H1 (cell line): ENCODE measurements around a stretch of chr22.

DNA sequence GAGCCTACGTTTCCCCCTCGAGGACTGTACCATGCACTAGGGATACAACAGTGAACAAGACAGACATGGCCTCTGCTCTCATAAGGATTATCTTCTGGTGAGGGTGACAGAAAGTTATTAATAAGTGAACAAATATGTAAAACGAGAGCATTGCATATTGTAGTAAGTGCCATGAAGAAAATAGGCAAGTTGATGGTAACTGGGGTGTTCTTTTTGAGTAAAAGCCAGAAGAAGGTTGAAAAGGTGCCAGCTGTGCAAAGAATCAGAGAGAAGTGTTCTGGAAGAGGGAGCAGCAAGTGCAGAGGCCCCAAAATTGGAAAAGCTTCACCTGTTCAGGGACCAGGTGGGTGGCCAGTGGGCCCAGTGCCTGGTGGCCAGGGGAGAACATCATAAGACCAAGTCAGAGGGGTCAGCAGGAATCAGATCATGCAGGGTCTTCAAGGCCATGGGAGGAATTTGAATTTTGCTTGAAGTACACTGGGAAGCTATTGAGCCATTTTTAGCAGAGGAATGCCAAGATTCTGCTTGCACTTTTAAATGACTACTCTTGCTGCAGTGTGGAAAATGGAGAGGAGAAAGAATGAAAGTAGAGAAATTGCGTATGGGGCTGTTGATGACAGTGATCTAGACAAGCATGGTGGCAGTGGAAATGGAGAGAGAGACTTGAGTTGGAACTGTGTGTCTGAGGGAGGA is 128.3 kb downstream of the WNT7B start:
- RRBS: no CpG with 5 or more reads among the region's 4 CpGs
CAGE:
- cytosol, long polyA plus RNA: no peak
- long polyA plus RNA: no peak
- nucleus, long polyA plus RNA: no peak

DNA sequence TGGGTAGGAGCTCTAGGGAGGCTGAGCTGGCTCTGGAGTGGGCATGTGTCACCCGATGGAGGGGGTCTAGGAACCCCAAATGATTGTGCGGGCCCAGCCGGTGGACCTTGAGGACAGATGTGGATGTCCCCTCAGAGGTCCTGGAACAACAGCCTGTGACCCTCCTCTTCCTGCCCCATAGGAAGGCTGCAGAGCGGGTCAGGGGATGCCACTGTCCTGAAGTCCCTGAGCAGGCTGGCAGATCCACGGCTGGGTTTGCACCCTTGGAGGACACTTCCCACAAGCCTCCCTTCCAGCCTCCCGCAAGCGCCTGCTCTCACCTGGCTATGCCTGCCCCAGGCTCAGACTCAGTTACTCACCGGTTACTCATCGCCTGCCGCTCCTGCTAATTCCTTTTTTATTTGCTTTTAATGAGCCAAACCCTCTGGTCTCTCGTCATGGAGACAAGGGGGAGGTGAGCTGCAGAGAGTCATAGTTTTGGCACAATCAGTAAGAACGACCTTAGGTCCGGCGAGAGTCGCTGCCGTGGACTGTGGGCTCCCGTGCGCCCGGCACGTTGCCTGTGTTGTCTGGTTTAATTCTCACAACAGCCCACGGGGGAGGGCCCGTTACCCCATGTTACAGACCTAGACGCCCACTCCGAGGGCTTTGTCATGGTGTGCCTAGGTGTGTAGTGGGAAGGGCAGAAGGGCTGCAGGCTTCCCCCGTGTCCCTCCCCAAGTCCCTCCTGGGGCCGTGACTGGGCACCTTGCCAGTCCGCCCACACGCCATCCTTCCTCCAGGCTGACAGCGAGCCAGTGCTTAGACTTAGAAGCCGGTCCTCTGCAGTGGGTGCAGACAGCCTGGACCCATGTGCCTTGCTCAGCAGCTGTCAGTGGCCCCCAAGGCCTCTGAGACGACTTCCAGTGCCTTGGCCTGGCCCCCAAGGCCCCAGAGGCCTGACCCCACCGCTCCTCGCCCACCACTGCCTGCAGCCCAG is 42.3 kb downstream of the WNT7B start:
- RRBS: 92% methylated on average over 7 of the region's 33 CpGs
CAGE:
- cytosol, long polyA plus RNA: no peak
- long polyA plus RNA: no peak
- nucleus, long polyA plus RNA: no peak

GRCh38 chr22:46007717-46008441 is 30.9 kb upstream of the WNT7B start:
- RRBS: 88% methylated on average over 16 of the region's 32 CpGs
CAGE:
- cytosol, long polyA plus RNA: no peak
- long polyA plus RNA: no peak
- nucleus, long polyA plus RNA: no peak

DNA sequence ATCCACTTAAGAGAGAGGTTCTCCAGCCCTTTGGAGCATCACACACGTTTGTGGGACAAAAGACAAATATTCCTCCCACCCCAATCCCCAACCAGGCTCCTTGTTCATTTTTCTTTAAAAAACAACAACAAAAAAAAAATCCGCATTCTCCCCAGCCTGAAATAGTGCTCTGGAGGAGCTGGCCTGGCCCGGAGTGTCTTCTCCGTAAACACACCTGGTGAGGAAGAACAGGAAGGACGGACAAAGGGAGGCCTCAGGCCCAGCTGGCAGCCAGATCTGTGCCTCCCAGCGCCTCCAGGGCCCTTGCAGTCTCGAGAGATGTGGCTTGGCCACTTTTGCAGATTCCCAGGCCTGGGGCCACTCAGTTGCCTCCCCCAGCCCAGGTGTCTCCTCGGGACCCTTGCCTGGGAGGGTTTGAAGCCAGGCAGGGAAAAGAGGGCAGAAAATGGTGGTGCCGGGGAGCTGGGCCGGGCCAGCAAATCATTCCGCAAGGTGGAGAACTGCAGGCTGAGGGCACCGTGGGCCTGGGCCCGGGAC is 66.8 kb upstream of the WNT7B start:
- RRBS: 72% methylated on average over 4 of the region's 13 CpGs
CAGE:
- cytosol, long polyA plus RNA: no peak
- long polyA plus RNA: no peak
- nucleus, long polyA plus RNA: no peak

- RRBS: no CpG with 5 or more reads among the region's 26 CpGs
CAGE:
- cytosol, long polyA plus RNA: no peak
- long polyA plus RNA: no peak
- nucleus, long polyA plus RNA: no peak
Measured at GRCh38 chr22:46109027-46110113, 41.0 kb upstream of the PPARA start.

DNA sequence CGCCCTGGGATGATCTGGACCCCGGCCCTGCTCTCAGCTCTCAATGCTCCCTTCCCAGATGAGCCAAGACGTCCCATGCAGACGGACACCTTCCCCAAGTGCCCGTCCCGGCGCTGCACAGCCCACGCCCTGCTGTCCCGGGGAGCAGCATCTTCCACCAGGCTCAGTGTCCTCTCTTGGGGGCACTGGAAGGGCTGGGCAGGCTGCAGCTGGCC is 24.3 kb upstream of the PPARA start:
- RRBS: 88% methylated on average over 5 of the region's 9 CpGs
CAGE:
- cytosol, long polyA plus RNA: no peak
- long polyA plus RNA: no peak
- nucleus, long polyA plus RNA: no peak

DNA sequence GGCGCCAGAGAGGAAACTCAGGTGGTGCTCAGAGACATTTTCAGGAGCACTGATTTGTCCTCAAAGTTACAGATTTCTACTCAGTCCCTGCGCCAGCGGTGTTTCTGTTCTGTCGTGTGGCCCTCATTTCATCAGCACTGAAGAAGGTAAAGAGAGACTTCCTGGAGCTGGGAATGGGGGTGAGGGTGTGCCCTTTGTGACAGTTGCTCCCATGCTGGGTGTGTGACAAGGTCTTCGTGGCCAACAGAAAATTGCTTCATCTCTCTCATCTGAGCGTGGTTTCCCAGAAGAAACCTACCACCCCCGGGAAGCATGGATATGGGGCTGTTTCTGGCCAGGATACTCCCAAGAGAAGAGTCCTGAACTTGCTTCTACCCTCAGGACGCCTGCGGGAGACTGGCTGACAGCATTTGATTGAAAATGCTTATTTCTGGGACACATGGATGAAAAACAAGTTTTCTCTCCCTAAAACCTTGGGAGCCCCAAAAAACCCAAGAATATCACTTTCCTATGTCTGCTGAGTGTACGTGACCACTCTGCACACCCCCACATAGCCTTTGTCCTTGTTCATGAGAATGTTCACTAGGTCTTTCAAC is 1.9 kb upstream of the PPARA start:
- RRBS: no CpG with 5 or more reads among the region's 10 CpGs
CAGE:
- cytosol, long polyA plus RNA: no peak
- long polyA plus RNA: no peak
- nucleus, long polyA plus RNA: no peak

DNA sequence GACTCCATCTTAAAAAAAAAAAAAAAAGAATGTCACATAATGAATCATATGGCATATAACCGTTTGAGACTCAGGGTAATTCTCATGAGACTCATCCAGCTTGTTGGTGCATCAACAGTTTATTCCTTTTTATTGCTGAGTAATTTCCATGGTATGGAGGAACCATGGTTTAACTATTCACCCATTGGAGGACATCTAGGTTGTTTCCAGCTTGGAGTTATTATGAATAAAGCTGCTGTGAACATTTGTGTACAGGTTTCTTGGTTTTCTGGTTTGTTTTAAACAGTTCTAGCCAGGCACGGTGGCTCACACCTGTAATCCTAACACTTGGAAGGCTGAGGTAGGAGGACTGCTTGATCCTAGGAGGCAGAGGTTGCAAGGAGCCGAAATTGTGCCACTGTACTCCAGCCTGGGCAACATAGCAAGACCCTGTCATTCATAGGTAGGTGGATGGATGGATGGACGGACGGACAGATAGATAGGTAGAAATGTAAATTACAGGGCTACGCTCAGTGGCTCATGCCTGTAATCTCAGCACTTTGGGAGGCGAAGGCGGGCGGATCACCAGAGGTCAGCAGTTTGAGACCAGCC is 25.5 kb downstream of the PPARA start:
- RRBS: no CpG with 5 or more reads among the region's 9 CpGs
CAGE:
- cytosol, long polyA plus RNA: no peak
- long polyA plus RNA: no peak
- nucleus, long polyA plus RNA: no peak

DNA sequence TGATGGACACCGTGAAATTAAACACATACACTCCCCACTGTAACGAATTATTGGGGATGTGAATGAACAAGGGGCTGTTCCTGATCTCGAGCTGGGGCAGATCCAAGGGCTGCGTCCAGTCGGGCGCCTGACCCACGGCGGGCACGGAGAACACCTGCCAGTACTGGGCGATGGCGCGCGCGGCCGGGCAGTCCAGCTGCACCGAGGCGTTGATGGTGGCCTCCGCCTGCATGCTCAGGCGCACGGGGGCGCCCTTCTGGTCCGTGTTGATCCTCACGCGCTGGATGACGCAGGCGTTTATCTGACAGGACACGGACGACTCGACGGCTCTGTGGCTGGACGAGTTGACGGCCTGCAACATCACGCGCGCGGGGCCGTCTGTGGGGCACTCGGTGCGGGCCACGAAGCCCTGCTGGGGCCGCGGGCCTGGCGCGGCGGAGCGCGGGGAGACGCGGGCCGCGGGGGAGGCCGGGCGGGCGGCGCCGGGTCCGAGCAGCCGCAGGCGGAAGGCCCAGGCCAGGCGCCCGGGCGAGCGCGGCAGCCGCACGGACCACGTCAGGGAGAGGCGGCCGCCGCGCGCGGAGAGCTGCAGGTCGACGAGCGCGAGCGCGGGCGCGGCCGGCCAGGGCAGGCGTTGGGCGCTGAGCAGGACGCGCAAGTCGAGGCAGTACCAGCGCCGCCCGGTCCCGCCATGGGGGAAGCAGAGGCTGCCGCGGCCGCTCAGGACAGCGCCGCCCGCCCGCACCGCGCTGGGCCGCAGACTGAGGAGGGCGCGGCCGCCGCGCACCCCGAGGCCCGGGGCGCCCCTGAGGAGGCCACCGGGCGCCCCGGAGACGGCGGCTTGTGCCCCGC is 528 bp downstream of the PKDREJ start:
- RRBS: 4% methylated on average over 29 of the region's 115 CpGs
CAGE:
- cytosol, long polyA plus RNA: no peak
- long polyA plus RNA: no peak
- nucleus, long polyA plus RNA: no peak

DNA sequence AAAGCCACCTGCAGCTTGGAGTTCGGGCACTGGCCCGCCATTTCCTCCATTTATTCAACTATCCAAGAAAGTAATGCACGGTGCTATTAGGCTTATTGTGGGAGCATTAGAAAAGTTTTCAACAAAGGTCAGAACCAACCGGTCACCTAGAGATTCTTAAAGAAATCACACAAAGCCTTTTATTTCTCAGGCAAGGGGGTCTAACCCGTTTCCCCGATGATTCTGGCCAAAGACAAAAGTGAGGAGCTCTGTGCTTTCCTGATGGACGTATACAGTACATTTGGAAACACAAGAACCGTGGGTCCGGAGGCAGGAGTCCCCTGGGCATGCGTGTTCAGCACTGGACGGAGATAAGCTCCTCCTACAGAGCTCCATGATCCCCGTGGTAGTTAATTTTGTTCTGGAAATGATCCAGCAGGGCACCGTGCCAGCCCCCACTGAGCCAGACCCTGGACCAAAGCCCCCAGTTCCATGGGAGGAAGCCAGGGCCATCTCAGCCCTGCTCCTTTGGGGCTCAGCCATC is 83.2 kb downstream of the TRMU start:
- RRBS: no CpG with 5 or more reads among the region's 13 CpGs
CAGE:
- cytosol, long polyA plus RNA: no peak
- long polyA plus RNA: no peak
- nucleus, long polyA plus RNA: no peak

GRCh38 chr22:46534201-46535272 is 2.9 kb downstream of the CELSR1 start:
- RRBS: 95% methylated on average over 8 of the region's 66 CpGs
CAGE:
- cytosol, long polyA plus RNA: no peak
- long polyA plus RNA: no peak
- nucleus, long polyA plus RNA: no peak

DNA sequence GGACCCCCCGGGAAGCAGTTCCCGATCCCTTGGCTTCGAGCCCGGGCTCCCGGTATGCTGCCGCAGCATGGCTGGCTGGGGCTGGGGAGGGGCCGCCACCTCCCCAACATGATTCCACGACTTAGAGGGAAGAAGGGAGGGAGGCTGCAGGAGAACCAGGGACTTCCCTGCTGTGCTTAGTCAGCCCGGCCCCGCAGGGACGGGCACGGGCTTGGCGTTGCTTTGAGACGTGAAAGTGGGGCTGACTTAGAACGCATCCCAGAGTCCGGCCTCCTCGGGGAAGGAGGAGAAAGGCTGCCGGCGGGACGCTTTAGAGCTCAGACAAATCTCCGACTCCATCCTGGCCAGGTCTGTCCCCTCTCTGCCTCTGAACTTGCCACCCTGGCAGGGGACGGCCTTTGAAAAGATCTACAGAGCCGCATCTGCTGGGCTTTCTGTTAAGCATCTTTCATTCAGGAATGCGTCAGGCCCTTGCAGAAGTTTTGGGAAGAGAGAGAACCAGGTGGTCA is 35.5 kb upstream of the GRAMD4 start:
- RRBS: 21% methylated on average over 7 of the region's 24 CpGs
CAGE:
- cytosol, long polyA plus RNA: no peak
- long polyA plus RNA: no peak
- nucleus, long polyA plus RNA: no peak

GRCh38 chr22:46602098-46602574 is 18.1 kb upstream of the GRAMD4 start:
- RRBS: no CpG with 5 or more reads among the region's 13 CpGs
CAGE:
- cytosol, long polyA plus RNA: no peak
- long polyA plus RNA: no peak
- nucleus, long polyA plus RNA: no peak

DNA sequence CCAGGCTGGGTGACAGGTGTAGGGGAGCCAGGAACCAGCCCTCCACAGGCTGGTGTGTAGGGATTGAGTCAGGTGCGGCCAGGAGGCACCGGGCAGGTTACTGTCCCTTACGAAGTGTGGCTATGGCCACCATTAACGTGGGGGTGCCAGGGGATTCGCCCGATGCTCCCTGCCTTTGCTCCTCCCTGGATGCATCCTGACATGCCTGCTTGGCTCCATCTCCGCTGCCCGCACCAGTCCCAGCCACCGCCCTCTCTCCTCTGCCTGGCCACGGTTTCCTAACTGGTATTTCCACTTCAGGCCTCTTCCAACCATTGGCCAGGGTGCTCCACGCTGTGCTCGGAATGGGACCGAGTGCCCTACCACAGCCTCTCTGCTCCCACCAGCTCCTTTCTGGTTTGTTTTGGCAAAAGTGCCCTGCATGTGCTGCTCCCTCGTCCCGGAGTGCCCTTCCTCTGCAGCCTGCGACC is 12.8 kb upstream of the GRAMD4 start:
- RRBS: 90% methylated on average over 2 of the region's 16 CpGs
CAGE:
- cytosol, long polyA plus RNA: no peak
- long polyA plus RNA: no peak
- nucleus, long polyA plus RNA: no peak

GRCh38 chr22:46672474-46673119 is 52.4 kb downstream of the GRAMD4 start:
- RRBS: 91% methylated on average over 4 of the region's 24 CpGs
CAGE:
- cytosol, long polyA plus RNA: no peak
- long polyA plus RNA: no peak
- nucleus, long polyA plus RNA: no peak

GRCh38 chr22:46673972-46674221 is 53.7 kb downstream of the GRAMD4 start:
- RRBS: no CpG with 5 or more reads among the region's 9 CpGs
CAGE:
- cytosol, long polyA plus RNA: no peak
- long polyA plus RNA: no peak
- nucleus, long polyA plus RNA: no peak

- RRBS: 93% methylated on average over 6 of the region's 52 CpGs
CAGE:
- cytosol, long polyA plus RNA: no peak
- long polyA plus RNA: no peak
- nucleus, long polyA plus RNA: no peak
Measured at GRCh38 chr22:46678527-46679557, 58.7 kb downstream of the GRAMD4 start.

DNA sequence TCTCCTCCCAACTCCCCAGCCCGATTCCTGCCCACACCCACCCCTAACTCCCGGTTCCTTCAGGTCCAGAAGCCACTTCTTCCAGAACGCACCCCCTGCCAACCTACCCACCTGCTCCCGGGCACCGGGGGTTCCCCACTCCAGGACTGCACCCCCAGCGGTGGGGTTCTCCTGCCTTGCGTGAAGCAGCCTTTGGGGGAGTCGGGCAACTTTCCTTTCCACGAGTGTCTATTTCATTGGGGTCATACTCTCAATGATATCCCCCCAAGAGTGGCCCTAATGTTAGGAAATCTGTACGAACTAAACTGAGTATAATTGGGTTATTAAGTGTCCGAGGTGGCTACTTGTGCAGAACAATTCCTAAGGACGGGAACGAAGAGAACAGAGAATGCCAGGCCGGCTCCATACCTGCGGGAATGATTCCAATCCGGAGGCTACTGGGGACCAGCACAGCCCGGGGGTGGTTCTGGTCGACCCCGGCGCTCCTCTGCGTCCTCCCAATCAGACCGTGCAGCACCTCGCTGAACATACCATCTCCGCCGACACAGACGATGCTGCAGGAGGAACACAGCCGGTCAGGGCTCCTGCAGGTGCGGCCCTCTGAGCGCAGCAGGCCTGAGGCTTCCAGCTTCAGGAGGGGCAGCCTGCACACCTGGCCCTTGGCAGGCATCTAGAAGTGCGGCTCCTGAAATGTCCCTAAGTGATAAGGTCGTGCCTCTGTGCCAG is 30.5 kb downstream of the CERK start:
- RRBS: 93% methylated on average over 11 of the region's 31 CpGs
CAGE:
- cytosol, long polyA plus RNA: no peak
- long polyA plus RNA: no peak
- nucleus, long polyA plus RNA: no peak

DNA sequence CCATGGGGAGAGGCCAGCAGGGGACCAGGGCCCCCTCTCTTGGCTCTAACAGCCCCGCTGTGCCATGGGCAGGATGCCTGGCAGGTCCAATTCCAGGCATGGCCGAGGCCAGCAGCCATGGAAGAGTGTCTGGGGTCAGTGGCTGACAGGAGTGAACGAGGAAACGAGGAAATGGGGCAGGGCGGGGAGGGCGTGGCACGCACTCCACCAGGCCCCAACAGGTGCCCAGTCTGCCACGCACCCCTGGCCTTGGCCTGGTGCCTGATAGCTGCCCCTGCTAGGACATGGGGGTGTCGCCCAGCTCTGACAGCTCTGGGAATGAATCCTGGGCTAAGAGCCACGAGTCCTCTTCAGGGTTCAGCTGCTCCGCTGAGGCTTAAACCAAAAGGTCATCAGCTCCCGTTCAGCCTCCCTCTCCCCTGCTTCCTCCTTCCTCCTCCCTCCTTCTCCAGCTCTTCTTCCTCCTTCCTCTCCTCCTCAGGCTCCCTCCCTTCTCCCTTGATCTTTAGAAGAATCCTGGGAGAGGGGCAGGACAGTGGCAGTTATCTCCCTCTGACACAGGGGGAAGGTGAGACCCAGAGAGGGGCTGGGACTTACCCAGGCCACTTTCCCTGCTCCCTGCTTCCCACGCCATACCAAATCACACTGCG is 11.5 kb upstream of the TBC1D22A start:
- RRBS: no CpG with 5 or more reads among the region's 14 CpGs
CAGE:
- cytosol, long polyA plus RNA: no peak
- long polyA plus RNA: no peak
- nucleus, long polyA plus RNA: no peak

DNA sequence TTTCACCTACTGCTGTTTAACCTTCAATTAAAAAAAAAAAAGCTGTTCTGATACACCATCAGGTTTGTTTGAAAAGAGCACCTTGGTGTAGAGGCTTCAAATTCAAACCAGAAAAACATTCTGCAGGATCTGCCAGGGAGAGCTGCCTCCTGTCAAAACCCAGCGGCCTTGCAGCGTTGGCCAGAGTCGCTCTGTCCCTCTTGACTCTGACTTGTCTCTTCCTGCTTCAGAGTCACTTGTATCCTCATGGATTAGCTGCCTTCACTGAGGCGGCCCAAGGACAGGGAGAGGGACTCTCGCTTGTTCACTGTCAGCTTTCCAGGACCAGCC is 17.9 kb downstream of the TBC1D22A start:
- RRBS: no CpG with 5 or more reads among the region's 5 CpGs
CAGE:
- cytosol, long polyA plus RNA: no peak
- long polyA plus RNA: no peak
- nucleus, long polyA plus RNA: no peak